NT2/D1 (cell line): Measurements from ENCODE around the genes XKR3, TSSK2 and GSC2.

GRCh38 chr22:10961403-10961816, 4566.6 kb upstream of the OR11H1 start:
- RRBS, 2 experiments = no CpG with 5 or more reads among the region's 36 CpGs

GRCh38 chr22:16824702-16825608, at the start of gene XKR3:
XKR3 (minus strand) TSS chr22:16825411.
- RRBS, 2 experiments = no CpG with 5 or more reads among the region's 8 CpGs

DNA sequence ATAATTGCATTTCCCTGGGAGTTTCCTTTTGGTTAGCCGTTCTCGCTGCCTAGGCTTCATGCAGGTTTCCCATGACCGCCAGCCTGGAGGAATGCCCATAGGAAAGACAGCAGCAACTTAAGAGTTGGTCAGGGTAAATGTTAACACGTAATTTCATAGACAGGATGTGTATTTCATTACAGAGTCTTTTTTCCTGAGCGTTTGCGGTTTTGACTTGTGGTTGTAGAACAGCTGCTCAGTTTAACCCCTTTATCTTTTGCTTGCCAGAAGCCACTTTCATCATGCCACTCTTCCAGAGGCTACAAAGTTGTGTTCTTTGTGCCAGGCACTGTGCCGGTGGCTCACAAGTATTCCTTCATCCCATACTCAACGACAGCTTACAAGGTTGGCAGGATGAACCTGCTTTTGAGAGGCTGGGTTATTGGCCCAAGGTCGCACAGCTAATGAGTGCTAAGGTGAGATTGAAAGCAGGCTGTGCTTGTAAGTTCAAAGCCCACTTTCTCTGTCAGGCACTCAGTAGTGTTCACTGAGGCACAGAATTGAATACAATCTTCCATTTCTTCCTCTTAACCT, 3.0 kb downstream of the IL17RA start:
- RRBS, 2 experiments = no CpG with 5 or more reads among the region's 9 CpGs

GRCh38 chr22:17180870-17181561, 21.9 kb upstream of the HDHD5 start:
- RRBS, 2 experiments = no CpG with 5 or more reads among the region's 11 CpGs

DNA sequence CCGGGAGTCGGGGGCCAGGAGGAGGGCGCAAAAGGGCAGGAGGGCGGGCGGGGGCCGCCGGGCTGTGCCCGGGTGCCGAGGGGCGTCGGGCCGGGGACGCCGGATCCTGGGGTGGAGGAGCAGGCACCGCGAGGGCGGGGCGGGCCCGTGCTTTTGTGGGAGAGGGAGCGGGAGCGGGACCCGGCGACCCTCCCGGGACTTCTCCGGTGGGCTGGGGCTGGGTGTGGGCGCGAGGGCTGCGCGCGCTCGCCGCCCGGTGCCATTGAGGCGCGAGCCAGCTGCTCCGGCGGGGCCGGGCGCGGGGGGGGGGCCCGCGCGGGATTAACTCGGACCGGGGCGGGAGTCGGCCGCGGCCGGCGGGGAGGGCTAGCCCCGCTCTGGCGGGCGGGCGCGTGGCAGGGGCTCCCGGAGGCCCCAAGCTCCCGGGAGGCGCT, 777 bp downstream of the CECR2 start:
- RRBS, 2 experiments = under 1% methylated on average over 8 of the region's 59 CpGs

GRCh38 chr22:17385444-17386396, 16.5 kb downstream of the CECR2 start:
- RRBS, 2 experiments = no CpG with 5 or more reads among the region's 20 CpGs

- RRBS, 2 experiments = 86 to 92% methylated on average over 3 of the region's 12 CpGs
Measured at GRCh38 chr22:17578135-17578826, 15.0 kb downstream of the SLC25A18 start.

- RRBS, 2 experiments = no CpG with 5 or more reads among the region's 10 CpGs
Measured at GRCh38 chr22:17589551-17590255, 26.4 kb downstream of the SLC25A18 start.

GRCh38 chr22:17706313-17707000, 67.8 kb downstream of the BID start:
- RRBS, 2 experiments = no CpG with 5 or more reads among the region's 7 CpGs

DNA sequence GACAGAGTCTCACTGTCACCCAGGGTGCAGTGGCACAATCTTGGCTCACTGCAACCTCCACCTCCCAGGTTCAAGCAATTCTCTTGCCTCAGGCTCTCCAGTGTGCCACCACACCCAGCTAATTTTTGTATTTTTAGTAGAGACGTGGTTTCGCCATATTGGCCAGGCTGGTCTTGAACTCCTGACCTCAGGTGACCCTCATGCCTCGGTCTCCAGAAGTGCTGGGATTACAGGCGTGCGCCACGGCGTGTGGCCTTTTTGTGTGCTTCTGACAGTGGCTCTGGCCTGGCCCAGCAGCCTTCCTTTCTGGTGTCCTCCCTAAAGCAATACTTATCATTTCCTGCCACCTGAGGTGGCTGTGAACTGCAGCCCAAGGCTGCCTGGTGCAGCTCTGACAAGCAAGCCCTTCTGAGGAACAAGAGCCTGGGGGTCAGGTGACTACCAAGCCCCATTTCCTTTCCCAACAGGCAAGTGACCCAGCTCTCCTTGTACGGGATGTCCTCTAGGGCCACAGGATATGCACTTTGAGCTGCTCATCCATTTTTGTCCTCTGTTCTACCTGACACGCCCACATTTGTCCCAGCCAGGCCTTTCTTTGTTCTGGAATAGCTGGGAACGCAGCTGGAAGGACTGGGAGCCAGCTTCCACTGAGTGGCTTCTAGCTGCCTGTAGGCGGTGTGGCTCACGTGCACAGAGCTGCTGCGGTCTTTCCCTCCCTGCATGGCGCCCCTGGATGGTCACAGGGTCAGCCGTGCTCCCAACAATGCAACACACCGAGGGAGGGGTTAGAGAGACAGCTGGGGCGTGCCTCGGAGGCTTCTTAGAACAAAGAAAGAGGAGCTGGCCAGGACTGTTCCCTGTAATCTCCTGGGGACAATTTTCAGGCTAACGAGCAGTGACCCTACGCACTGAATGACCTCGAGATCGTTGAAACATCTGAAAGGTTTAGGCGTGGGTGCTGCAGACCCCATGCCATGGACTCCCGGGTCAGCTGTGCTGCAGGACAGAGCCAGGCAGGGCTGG, 12.3 kb upstream of the BID start:
- RRBS, 2 experiments = no CpG with 5 or more reads among the region's 24 CpGs

DNA sequence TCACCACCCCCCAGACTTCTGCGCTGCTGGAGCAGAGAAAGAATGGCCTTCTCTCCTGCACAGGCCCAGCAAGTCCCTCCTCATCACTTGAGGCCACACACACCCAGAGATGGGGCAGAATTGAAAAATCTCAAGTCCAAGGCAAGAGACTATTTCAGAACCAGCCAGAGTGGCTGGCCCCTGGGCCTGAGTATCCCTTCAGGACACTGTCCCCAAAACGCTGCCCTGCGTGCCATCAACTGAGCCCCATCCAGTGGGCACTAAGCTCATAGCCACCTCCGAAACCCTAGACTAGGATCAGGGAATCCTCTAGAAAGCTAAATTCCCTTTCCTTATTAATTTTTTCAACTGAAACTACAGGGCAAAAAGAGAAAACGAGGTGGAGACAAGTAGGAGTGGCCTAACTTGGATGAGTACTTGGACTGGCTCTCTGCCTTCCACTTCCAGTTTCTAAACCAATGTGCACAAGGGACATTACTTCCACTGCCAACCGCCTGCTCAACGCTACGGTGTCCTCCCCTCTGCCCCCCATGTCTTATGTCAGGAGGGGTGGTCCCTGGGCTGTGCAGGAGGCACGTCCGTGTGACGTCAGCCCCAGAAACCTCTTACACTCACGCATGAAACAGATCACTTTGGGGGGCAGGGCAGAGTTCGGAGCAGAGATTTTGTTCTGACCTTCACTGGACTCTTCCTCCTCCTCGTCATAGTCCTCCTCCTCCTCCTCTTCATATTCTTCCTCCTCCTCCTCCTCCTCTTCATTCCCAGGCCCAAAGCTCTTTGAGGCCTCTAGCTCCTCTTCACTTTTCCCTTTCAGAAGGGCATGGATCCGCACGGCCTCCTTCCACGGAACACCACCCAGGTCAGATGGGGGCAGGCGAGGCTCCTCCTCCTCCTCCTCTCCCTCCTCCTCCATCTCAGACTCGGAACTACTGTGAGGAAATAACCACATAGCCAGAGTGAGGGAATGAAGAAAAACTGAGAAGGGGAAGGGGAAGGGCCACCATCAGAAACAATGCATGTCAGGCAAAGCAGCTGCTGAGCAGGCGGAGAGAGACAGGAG, 57.2 kb upstream of the BID start:
- RRBS, 2 experiments = no CpG with 5 or more reads among the region's 20 CpGs

GRCh38 chr22:17887021-17887753, 112.9 kb upstream of the BID start:
- RRBS, 2 experiments = no CpG with 5 or more reads among the region's 10 CpGs

GRCh38 chr22:17893546-17894377, 119.5 kb upstream of the BID start:
- RRBS, 2 experiments = no CpG with 5 or more reads among the region's 14 CpGs

GRCh38 chr22:18033517-18034063, 9.2 kb upstream of the MICAL3 start:
- RRBS, 2 experiments = no CpG with 5 or more reads among the region's 2 CpGs

- RRBS, 2 experiments = no CpG with 5 or more reads among the region's 9 CpGs
Measured at GRCh38 chr22:18056722-18057301, 21.0 kb upstream of the PEX26 start.

DNA sequence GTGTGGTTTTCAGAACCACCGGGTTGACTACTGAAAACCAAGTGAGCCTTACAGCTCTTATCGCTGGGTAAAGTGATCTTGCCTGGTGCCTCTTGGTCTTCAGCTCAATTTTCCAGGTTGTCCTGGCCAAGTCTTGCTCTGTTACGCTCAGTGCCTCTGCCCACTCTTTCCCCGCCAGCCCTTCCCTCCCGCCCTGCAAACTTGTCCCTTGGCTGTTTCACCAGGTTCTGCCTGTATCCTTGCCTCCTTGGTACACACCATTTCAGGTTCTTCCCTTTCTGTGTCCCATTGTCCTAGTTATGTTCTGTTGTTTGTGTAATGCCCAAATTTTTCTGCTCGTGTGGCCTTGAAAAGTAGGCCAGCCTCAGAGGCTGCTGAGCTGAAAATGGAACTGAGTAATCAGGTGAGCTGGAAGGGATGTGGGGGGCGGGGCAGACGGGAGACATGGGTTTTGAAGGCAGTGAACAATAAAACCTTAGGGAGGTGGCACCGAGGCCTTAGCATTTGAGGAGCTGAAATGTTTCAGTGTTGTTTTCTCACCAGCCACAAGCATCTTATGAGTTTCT, 11.2 kb downstream of the PEX26 start:
- RRBS, 2 experiments = no CpG with 5 or more reads among the region's 9 CpGs

DNA sequence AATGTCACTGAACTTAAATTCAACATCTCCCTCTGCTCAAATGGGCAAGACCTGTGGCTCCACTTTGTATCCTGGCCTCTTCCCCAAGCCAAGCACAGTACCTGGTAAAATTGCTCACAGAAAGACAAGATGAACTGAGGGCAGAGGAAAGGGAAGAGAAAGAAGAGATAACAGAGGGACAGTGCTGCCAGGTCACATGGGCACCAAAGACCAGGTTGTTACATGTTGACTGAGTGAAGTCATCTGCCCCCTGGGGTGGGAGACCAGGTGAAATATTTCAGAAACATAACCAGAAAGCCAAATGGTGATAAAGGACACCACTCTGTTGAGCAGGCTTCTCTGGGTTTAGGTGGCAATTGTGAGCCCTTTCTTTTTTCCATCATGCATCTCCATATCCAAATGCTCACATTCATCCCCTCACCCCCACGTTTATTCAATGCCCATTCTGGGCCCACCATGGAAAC, 51.8 kb downstream of the DGCR2 start:
- RRBS, 2 experiments = no CpG with 5 or more reads among the region's 1 CpG

GRCh38 chr22:19109311-19109895, 12.8 kb downstream of the DGCR2 start:
- RRBS, 2 experiments = no CpG with 5 or more reads among the region's 6 CpGs

- RRBS, 2 experiments = 90 to 91% methylated on average over 4 of the region's 9 CpGs
Measured at GRCh38 chr22:19131089-19131370, at the start of gene TSSK2. TSSK2 (plus strand) TSS chr22:19131308.

GRCh38 chr22:19150219-19150496, at the start of gene GSC2:
GSC2 (minus strand) TSS chr22:19150292.
- RRBS, 2 experiments = 2 to 6% methylated on average over 37 of the region's 45 CpGs